Prostate gland (tissue), 2 donors: ENCODE data around the gene TBC1D12.

- PRO-cap: no peak
- RAMPAGE, long total RNA, 2 experiments: no peak in any of the 2 experiments
Observed at GRCh38 chr10:91933449-91934041, 10.0 kb downstream of the BTAF1 start.

- PRO-cap: no peak
- RAMPAGE, long total RNA, 2 experiments: no peak in any of the 2 experiments
Observed at GRCh38 chr10:92109998-92110951, 180.6 kb downstream of the CPEB3 start.

GRCh38 chr10:92114185-92114699 is 176.6 kb downstream of the CPEB3 start:
- PRO-cap: no peak
- RAMPAGE, long total RNA, 2 experiments: no peak in any of the 2 experiments

- PRO-cap: no peak
- RAMPAGE, long total RNA, 2 experiments: no peak in any of the 2 experiments
Observed at GRCh38 chr10:92432426-92433105, 141.3 kb downstream of the IDE start.

DNA sequence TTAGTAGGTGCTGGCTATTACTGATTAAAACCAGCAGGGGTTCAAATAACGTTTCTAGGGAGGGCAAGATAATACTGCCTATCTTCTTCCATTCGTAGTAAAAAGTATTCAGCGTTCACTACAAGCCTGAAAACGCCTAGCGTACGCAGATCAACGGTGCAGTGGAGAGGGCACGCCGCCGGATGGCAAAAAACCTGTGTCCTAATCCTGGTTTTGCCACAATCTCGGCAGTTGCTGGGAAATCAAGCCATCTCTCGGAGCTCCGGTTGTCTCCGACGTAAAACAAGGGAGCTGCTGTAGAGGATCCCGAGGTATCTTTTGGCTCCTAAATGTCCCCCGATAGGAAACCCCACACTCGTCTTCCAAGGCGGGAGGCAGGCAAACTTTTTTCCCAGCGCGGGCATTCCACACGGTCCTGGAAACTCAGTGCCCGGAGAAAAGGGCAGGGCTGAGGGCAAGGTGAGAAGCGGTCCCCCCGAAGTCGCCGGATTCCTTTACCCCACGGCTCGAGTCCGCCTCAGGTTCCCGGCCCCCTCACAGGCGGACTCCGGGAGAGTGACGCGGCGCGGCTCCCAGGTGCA is 779 bp downstream of the IDE start:
- PRO-cap: unidirectional peak, plus-strand start at position 148 of the sequence
- RAMPAGE, long total RNA, 2 experiments: no peak in any of the 2 experiments

- PRO-cap: no peak
- RAMPAGE, long total RNA, 2 experiments: no peak in any of the 2 experiments
Observed at GRCh38 chr10:92693045-92693904, 3.5 kb downstream of the HHEX start.

DNA sequence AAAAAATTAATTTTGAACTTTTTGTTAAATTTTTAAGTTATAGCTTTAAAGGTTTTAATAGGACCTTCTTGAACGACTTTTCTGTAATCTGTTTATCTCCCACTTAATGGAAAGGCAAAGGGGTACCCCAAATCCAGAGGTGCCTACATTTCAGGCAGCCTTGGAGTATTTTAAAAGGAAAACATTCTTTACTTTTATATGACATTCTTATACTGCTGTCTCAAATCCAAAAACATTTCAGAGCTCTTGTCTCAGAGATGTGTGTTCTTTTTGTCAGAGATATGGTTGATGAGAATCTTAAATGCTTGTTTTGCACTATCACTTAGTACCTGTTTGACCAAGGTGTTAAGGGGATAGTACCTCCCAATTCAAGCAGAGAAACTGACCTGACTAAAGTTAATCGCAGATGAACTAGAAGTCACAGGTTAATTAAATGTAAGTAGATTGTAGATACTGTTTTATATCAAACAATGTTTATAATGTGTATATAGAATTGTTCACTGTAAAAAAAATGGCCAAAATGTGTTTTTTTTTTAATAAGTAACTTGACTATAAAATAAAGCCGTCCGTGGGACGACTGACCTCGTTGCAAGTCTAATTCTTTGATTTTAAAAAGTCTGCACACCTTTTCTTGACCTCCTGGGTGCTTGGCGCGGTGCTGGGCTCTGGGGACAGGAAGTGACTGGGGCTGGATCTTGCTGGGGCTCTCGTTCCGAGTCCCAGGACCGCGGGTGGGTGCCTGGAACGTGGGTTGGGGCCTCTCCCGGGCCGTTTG is 5.5 kb downstream of the HHEX start:
- PRO-cap: no peak
- RAMPAGE, long total RNA, 2 experiments: no peak in any of the 2 experiments

DNA sequence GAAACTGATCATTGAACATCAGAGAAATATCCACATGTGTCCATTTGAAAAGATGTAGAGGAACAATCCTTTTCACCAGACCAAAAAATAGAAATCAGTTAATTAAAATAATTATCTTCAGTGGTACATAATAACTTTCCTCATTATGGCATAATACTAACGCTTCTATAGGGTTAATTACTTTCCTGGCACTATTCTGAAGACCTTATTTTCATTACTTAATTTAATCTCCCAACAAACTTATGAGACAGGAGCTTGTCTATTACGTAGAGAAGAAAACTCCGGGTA is 30.3 kb upstream of the EXOC6 start:
- PRO-cap: no peak
- RAMPAGE, long total RNA, 2 experiments: no peak in any of the 2 experiments

DNA sequence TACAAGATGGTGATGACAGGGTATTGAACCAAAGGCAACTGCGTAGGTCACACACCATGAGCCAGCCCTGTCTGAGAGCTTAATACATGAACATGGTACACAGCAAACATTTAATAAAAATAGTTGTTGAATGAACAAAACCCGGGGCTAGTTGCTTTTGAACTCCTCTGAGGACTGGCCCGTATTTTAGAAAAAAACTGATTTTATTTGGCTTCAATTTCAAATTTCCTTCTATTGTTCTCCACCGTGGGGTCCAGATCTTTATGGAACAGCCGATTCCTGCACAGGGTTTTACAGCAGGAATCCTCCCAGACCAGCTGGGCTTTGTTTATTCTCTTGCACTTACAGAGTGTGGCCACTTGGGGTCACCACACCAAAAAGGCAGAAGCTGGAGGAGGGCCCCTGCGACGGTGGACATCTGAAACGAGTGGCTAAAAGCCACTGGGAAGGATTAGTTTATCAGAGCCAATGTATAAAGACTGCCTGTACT is 5.4 kb upstream of the EXOC6 start:
- PRO-cap: no peak
- RAMPAGE, long total RNA, 2 experiments: no peak in any of the 2 experiments

- PRO-cap: no peak
- RAMPAGE, long total RNA, 2 experiments: no peak in any of the 2 experiments
Observed at GRCh38 chr10:93071599-93072766, 1.7 kb upstream of the CYP26A1 start.

DNA sequence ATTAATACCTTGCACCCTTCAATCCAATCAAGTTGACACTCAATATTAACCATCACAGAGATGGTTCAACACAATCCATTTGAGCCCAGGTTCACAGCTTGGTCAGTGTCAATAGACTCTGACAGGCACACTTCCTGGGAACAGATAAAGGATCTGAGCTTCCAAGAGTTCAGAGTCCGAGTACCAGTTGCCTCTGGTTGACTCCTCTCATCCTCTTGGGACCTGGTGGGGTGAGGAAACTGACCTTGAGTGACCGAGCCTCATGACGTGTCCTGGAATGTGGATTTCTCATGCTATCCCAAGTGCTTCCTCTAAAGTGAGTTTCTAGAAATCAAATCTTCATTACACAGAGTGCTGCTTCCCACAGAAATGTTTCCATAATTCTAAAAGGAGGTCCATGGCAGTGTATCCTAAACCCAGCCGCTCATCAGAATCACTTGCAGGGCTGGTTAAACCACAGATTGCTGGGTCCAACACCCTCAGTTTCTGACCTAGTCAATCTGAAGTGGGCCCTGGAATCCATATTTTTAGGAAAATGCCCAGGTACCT is 162.1 kb downstream of the CYP26A1 start:
- PRO-cap: no peak
- RAMPAGE, long total RNA, 2 experiments: no peak in any of the 2 experiments

DNA sequence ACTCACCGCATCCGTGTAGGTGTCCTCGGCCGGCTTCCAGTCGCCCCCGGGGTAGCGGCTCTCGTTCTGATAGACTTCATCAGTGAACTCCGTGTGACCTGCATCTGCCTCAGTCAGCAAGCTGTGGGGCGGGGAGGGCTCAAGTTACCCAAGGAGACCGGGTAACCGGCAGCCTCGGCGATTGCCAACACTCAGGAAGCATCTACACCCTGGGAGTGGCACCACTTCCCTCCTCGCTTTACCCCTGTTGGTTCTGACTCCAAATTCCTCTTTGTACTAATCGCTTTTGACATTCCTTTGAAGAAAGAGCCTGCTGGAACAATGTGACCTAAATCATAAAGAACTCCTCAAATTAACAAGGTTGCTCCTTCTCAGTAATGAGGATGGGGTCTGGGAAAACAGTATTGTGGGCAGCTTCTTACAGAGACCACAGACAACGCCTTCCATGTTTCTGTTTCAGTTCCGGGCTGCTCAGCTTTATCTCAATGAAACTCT is 118.1 kb downstream of the MYOF start:
- PRO-cap: no peak
- RAMPAGE, long total RNA, 2 experiments: no peak in any of the 2 experiments

DNA sequence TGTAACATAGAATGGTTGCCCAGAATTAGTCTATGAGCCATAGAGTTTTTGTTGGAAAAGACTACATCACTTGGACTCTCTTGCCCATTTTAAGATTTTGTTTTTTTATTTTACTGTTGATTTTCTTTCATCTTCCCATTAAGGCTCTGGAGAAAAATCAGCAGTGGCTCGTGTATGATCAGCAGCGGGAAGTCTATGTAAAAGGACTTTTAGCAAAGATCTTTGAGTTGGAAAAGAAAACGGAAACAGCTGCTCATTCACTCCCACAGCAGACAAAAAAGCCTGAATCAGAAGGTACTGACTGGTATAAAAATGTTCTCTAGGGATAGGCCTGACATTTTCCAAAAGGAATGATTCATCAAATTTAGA is 18.8 kb downstream of the CEP55 start:
- PRO-cap: no peak
- RAMPAGE, long total RNA, 2 experiments: no peak in any of the 2 experiments

DNA sequence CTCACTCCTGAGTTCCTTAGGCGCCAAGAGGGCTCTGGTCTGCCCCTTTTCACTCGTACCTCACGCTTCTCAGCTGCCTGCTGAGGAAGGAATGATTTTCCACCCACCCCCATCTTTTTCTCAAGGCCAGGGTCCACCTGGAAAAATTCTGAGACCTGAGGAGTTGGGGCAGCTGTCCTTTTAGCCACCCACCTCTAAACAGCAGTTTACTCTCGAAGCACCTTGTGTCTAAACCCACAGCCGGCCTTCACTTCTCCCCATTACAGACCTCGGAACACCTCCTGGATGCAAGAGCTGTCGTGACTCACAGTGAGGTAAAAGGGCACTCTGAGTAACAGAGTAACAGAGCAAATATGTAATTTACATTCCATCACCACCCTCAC is 12.4 kb downstream of the FFAR4 start:
- PRO-cap: no peak
- RAMPAGE, long total RNA, 2 experiments: no peak in any of the 2 experiments

DNA sequence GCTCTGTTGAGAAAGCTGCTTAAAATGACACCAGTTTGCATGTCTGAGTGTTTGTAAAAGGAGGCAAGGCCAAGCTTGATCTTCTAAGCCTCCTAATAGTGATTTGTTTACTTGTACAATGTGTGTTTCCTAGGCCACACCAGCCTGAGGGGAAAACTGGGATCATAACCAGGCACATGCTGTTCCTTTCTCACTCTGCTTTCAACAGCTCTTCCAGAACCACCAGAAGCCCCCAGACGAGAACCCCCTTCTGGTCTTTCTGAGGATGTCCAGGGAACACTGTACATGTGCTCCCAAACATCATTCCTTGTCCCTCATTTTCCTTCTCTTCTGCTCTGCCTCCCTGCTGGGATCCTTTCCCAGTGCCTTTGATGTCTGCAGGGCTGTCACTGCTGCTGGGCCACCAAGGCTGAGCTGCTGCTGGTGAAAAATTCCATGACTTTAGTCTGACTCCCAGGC is 4.0 kb upstream of the LGI1 start:
- PRO-cap: no peak
- RAMPAGE, long total RNA, 2 experiments: no peak in any of the 2 experiments

DNA sequence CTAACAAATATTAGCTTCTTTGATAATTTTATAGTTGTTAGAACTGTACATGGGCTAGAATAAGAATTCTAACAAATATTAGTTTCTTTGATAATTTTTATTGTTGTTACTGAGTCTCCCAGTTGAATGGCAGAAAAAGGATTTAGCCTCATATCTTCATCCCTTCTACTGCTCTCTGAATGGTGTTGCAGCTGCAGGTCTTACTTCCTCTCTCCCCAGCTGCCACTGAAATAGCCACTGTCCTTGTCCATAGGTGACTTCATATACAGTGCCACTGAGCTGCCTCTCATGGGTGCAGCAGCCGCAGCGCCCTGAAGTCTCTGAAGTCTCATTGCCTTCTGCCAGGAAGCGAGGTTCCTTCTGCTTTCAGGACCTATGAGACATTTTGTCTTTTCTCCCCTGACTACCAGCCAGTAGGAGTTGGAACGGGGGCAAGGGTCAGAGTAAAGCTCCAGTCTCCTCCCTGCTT is 6.8 kb downstream of the PLCE1 start:
- PRO-cap: no peak
- RAMPAGE, long total RNA, 2 experiments: no peak in any of the 2 experiments

DNA sequence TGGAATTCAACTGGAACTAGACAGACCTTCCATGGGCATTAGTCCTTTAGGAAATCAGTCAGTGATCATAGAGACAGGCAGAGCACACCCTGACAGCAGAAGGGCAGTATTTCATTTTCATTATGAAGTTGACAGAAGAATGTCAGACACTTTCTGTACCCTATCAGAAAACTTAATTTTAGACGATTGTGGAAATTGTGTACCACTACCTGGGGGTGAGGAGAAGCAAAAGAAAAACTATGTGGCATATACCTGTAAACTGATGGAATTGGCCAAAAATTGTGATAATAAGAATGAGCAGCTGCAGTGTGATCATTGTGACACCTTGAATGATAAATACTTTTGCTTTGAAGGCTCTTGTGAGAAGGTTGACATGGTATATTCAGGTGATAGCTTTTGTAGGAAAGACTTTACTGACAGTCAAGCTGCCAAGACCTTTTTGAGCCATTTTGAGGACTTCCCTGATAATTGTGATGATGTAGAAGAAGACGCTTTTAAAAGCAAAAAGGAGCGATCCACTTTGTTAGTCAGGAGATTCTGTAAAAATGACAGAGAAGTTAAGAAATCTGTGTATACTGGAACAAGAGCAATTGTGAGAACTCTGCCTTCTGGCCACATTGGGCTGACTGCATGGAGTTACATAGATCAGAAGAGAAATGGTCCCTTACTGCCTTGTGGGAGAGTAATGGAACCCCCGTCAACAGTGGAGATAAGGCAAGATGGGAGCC is 37.9 kb downstream of the PLCE1 start:
- PRO-cap: no peak
- RAMPAGE, long total RNA, 2 experiments: no peak in any of the 2 experiments

DNA sequence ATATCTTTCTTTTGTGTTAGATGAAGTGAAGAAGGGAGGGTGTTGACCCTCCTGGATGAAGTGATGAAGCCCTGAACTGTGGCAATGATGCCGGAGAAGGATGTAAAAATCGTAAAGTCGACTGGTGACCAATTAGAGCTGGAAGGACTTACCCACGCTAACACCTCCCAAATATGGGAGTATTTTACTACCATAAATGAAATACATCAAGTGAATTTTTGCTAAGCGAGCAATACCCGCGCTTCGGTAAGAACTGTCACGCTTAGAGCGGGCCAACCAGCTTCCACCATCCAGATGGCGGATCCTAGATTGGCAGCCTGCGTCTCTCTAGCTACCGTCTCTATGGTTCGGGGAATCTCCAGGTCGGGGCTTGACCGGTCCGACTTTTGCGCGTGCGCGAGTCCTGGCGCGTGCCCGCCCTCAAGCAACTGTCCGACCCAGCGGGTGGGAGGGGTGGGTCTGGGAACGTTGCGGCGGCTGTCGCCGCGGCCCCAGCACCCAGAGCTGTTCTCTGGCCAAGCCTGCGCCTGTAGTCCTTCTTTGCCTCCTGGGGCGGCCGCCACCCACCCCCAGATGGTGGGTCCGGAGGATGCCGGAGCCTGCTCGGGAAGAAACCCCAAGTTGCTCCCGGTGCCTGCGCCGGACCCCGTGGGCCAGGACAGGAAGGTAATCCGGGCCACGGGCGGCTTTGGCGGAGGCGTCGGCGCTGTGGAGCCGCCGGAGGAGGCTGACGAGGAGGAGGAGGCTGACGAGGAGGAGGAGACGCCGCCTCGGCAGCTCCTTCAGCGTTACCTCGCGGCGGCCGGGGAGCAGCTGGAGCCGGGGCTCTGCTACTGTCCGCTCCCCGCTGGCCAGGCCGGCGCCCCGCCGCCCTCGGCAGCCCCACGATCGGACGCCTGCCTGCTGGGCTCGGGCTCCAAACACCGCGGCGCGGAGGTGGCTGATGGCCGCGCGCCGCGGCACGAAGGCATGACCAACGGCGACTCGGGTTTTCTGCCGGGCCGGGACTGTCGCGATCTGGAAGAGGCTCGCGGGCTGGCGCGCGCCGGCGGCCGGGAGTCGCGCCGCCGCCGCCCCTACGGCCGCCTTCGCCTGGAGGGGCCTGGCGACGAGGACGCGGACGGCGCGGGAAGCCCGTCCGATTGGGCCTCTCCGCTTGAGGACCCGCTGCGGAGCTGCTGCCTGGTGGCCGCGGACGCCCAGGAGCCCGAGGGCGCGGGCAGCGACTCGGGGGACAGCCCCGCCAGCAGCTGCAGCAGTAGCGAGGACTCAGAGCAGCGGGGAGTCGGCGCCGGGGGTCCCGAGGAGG is at the start of gene TBC1D12:
Gene TBC1D12, plus strand, starts transcription at position 501 of the 1,309 bp plus-strand sequence.
- PRO-cap: bidirectional peak, plus-strand start at position 450 of the sequence, minus-strand start at position 344 of the sequence; unidirectional peak, plus-strand start at position 736 of the sequence
- RAMPAGE, long total RNA, 2 experiments: start-site peak on the plus strand in 2 of 2 experiments, centred at positions 432 to 461 of the sequence, 19 to 27 reads per replicate

DNA sequence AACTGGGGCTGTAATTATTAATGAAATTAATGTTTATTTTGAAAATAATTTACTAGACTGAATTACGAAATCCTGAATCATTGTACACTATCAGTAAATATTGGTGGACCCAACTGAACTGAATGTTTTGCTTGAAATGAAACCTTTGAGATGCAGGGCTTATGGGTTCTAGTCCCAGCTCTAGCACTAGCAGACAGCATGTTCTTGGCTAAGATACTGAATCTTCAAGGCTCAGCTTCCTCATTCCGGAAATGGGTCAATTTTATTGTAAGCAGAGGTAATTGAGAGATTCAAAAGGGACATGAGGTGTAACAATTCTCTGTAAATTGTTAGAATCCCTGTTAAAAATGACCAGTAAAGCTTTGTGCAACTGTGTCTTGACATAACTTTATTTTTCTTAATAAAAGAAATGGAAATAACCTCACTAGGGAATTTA is 1.6 kb upstream of the CYP2C9 start:
- PRO-cap: no peak
- RAMPAGE, long total RNA, 2 experiments: no peak in any of the 2 experiments

DNA sequence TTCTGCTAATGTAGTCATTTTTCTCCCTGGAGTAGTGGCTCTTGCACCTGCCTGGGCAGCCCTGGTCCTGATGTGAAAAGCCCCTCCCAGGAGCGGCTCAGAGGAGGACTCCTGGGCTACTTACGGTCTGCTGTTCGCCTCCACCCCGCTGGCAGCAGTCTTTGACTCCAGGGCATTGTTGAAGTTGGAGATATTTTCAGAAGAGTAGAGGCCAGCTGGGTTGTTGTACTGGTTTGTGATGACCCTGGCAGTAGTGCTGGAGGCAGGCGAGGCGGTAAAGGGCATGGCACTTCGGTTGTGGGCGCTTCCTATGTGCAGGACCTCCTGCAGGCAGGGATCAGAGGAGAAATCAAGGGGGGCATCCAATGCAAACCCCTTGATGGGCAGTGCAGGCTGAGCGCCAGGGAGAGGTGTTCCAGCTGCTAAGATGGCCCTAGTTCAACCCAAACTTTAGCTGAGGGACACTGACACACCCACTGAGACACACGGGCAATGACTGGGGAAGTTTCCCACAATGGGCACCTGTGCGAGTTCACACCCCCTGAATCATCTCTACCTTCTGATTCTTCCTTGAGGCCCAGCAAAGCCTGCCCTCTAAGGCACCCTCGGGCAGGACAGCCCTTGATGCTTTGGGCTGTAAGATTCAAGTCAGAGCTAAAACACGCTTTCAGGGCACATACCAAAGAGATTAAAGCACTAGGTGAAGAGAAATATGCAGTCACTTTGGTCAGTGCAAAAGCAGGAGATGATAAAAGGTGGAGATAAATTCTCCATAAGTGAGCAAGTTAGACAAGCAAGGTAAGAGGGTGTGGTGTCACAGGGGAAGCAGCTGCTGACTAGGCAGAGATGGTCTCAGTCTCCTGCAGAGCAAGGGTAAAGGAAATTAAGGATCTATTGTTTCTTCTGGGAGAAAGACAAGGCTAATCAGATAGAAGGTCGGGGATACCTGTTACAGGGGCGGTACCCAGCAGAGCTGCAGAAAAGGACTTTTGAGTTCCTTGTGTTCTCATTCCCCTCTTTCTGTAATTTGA is 26.7 kb downstream of the PDLIM1 start:
- PRO-cap: no peak
- RAMPAGE, long total RNA, 2 experiments: no peak in any of the 2 experiments